SUDHL5 (cell line): ENCODE results near the genes ABCA8 and MAP2K6.

- PRO-cap = no peak
These were observed 134.2 kb downstream of the ABCA8 start for GRCh38 chr17:68820795-68821559.

- PRO-cap = no peak
These were observed at the start of gene ABCA8 for GRCh38 chr17:68955150-68955701. ABCA8 (minus strand) TSS chr17:68955392.

- PRO-cap = no peak
These were observed 38.1 kb upstream of the ABCA8 start for GRCh38 chr17:68993126-68993884.

DNA sequence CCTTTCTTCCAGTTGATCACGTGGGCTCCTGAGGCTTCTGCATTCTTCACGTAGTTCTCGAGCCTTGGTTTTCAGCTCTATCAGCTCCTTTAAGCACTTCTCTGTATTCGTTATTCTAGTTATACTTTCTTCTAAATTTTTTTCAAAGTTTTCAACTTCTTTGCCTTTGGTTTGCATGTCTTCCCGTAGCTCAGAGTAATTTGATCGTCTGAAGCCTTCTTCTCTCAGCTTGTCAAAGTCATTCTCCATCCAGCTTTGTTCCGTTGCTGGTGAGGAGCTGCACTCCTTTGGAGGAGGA is 48.6 kb upstream of the ABCA8 start:
- PRO-cap = no peak

- PRO-cap = no peak
These were observed 33.4 kb downstream of the ABCA9 start for GRCh38 chr17:69027298-69027781.

- PRO-cap = no peak
These were observed 11.0 kb downstream of the ABCA6 start for GRCh38 chr17:69130573-69131219.

- PRO-cap = bidirectional peak, plus-strand start at chr17:69414714, minus-strand start at chr17:69414604; unidirectional peak, plus-strand start at chr17:69415256
These were observed at the start of gene MAP2K6 for GRCh38 chr17:69414313-69415336. MAP2K6 (plus strand) TSS chr17:69414697.

- PRO-cap = no peak
These were observed 167.5 kb upstream of the KCNJ16 start for GRCh38 chr17:69907629-69907797.

DNA sequence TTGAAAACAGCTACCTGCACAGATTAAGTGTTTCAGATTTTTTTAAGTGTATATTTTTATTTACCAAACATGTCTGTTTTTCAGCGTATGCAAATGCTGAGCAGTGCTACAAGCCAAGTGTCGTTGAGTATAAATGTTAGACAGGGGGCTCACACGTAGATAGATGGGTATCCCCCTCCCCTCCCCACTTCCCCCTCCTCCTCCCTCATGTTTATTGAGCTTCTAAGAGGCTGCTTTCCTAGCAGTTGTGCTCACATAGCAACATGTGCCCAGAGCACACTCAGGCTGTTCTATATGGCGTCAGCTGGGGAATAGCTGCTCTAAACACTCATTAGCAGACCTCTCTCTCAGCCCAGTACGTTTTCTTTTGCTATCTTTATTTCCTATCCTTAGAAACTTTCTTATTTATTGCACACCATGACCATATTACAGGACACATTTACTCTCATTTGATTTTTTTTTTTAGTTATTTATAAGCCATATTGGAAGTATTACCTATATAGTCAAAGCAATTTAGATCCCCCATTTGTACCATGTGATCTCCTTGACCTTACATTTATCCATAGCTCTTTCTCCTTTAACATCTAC is 1.8 kb downstream of the KCNJ2 start:
- PRO-cap = no peak

DNA sequence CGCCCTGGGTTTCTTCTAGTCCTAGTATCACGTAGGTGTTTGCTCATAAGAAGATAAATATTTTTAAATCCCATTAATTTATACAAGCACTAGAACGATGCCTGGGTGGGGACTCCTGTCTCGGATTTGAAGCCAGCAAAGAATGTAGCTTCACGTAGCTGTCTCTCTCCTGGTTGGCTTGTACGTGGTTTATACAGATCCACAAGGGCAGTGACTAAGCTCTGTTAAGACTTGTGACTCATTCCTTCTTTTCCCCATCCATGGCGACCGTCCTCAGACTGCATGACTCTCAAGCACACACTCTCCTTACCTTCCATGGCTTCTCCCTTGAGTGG is 679.8 kb upstream of the SOX9 start:
- PRO-cap = no peak

GRCh38 chr17:71975986-71976464 is 144.8 kb upstream of the SOX9 start:
- PRO-cap = no peak

- PRO-cap = no peak
These were observed 7.0 kb upstream of the SOX9 start for GRCh38 chr17:72113689-72114309.

DNA sequence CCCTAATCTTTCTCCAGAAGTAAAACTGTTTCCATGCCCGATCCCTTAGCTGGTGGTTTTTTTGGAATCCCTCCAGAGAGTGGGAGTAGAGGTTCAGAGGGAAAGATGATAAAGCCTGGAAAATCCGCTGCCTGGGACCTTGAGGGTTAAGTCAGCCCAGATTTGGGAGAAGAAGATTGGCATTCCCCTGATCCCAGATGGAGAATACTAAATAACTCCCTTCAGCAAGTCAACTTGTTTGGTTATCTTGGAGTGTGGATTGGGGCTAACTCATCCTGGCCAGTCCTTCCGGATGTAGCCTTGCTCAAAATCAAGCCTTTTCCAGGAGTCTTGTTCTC is 71.4 kb downstream of the SOX9 start:
- PRO-cap = no peak

DNA sequence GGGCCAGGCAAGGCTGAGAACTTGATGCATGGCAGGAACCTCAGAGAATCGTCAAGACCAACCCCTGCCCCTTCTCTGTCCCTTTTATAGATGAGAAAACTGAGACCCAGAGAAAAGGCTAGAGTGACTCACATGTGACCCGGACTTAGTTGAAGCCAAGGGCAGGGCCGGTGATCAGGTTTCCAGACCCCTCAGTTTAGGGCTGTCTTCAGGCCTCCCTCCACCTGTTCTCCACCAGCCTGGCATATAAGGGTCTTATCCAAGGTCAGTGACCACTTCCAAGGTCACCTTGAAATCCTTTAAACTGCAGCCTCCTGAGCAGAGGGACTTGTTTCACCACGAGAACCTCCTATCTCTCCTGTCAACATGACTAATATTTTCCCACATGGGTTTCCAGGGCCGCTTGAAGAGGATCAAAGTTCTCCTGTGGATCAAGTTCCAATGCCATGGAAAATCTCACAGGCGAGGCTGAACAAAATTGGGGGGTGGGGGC is 279.3 kb downstream of the SOX9 start:
- PRO-cap = no peak

- PRO-cap = bidirectional peak, plus-strand start at chr17:72421469, minus-strand start at chr17:72421351
These were observed 300.3 kb downstream of the SOX9 start for GRCh38 chr17:72420990-72421693.

GRCh38 chr17:72465372-72466135 is 344.7 kb downstream of the SOX9 start:
- PRO-cap = no peak

- PRO-cap = no peak
These were observed 354.3 kb downstream of the SOX9 start for GRCh38 chr17:72475002-72475566.

GRCh38 chr17:72476023-72477080 is 355.5 kb downstream of the SOX9 start:
- PRO-cap = no peak

DNA sequence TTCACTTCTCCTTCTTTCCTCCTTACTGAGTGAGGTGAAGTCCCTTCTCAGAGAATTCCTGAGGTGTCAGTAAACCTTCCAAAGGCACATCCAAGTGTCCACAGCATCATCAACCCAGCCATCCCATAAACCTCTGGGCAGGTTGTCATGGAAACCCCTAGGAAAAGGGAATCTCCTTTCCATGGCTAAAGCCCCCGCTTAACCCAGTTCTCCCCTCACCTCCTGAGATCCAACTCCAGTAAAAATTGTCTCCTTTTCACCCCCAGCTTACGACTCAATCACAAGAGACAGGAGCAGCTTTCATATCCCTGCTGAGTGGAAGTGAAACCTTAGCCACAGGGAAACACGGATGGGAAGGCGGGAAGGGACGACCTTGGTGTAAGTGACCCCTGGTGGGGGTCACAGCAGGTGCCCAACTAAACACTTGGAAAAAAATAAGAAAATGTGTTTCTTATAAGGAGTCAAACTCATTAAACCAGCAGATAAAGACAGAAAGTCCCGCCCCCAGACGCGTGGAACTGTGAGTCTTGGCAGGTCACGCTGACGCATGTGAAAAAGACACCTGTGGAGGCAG is 432.0 kb downstream of the SOX9 start:
- PRO-cap = no peak

DNA sequence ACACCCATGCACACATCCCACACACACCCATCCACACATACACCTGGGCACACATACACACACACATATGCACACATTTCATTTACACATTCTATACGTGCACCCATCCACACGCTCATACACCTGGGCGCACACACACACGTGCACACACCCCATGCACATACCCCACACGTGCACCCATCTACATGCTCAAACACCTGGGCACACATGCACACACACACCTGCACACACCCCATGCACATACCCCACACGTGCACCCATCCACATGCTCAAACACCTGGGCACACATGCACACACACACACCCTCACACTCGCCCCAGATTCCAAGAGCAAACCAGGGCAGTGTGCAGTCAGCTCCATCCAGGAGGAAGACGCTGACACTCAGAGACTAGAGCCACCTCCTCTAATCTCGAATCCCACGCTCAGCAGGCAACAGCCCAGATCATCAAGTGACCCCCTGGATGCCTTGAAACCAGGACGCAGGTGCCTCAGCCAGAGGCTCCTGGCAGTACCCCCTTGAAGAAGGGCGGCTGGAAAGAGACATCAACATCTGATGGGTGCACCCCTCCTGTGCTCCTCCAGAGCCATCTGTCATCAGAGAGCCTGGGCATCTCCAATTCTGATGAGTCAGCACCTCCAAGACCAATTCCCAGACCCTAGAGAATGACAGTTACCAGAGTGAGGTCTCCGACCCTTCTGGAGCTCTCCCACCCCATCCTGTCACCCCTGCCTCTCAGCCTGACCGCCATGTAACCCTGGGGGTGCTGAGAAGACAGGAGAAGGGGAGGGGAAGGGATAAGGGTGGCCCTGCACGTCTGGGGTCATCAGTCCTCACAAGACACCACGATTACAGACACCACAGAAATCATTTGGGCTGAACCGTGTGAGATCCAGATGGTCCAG is 433.5 kb downstream of the SOX9 start:
- PRO-cap = no peak